Heart left ventricle (tissue), 7 donors: ENCODE results near the genes HOXC4, GPR84, OR10A7, OR6C76, OR6C68 and GDF11.

DNA sequence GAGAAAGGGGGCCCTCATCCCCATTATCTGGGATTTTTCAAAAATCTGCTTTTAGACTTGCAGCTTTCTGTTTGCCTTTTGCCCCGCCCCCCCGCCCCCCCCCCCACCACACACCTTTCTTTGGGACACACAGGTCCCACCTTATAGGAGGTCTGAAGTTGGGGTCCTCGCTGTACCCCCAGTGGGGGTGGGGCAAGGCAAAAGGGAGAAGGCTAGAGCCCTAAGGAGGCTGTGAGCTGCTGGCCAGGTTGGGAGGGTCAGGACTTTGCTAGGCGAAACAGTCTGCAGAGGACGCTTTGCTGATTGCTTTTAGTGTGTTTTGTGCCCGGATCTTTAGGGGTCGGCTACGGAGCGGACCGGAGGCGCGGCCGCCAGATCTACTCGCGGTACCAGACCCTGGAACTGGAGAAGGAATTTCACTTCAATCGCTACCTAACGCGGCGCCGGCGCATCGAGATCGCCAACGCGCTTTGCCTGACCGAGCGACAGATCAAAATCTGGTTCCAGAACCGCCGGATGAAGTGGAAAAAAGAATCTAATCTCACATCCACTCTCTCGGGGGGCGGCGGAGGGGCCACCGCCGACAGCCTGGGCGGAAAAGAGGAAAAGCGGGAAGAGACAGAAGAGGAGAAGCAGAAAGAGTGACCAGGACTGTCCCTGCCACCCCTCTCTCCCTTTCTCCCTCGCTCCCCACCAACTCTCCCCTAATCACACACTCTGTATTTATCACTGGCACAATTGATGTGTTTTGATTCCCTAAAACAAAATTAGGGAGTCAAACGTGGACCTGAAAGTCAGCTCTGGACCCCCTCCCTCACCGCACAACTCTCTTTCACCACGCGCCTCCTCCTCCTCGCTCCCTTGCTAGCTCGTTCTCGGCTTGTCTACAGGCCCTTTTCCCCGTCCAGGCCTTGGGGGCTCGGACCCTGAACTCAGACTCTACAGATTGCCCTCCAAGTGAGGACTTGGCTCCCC lies 1.4 kb downstream of the HOXC6 start:
- PRO-cap, 6 experiments, result no peak in any of the 6 experiments
- RAMPAGE, long total RNA, 2 experiments, result no peak in any of the 2 experiments
- RRBS, result 10% methylated on average over 16 of the region's 46 CpGs

DNA sequence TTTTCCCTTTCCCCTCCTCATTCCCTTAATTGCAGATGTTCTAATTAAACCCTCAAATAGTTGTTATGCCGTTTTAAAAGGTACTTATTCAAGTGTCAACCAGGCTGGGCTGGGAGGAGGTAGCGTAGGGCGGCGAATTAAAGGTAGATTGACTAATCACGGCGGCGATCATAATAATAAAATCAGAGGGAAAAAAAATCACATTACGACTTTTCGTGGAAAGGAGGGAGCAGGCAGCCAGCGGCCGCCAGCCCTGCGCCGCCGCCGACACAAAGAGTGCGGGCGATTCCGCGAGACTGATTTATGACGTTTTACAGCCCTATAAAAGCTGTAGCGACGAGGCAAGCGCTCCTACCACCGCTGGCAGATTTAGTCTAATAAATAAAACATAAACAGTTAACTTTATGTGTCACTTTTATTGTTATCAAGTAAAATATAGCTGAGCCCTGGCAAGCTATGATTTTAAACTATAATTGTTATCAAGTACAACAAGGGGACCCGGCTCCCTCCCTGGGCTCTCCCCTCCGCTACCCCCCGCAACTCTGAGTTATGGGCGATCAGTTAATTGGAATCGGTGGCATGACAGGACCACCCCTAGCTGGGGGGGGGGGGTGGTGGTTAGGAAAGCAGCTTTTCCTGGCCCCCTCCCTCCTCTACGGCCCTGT lies 1.5 kb upstream of the HOXC4 start:
- PRO-cap, 6 experiments, result no peak in any of the 6 experiments
- RAMPAGE, long total RNA, 2 experiments, result no peak in any of the 2 experiments
- RRBS, result no CpG with 5 or more reads among the region's 30 CpGs

- PRO-cap, 6 experiments, result peak in 2 of 6 experiments; most common plus-strand start chr12:54053835 (in 2); most common minus-strand start chr12:54053658 (in 1)
- RAMPAGE, long total RNA, 2 experiments, result no peak in any of the 2 experiments
- RRBS, result 1% methylated on average over 10 of the region's 45 CpGs
Observed at GRCh38 chr12:54053568-54054388, at the start of gene HOXC4. HOXC4 (plus strand) TSS chr12:54053835.

GRCh38 chr12:54080362-54080815 lies 26.8 kb downstream of the HOXC4 start:
- PRO-cap, 6 experiments, result no peak in any of the 6 experiments
- RAMPAGE, long total RNA, 2 experiments, result no peak in any of the 2 experiments
- RRBS, result no CpG with 5 or more reads among the region's 9 CpGs

GRCh38 chr12:54196305-54196799 lies 7.6 kb upstream of the SMUG1 start:
- PRO-cap, 6 experiments, result no peak in any of the 6 experiments
- RAMPAGE, long total RNA, 2 experiments, result no peak in any of the 2 experiments
- RRBS, result no CpG with 5 or more reads among the region's 9 CpGs

- PRO-cap, 6 experiments, result peak in 2 of 6 experiments; most common plus-strand start chr12:54217278 (in 1); most common minus-strand start chr12:54217078 (in 1)
- RAMPAGE, long total RNA, 2 experiments, result no peak in any of the 2 experiments
- RRBS, result 1% methylated on average over 2 of the region's 22 CpGs
Observed at GRCh38 chr12:54216942-54217367, 28.2 kb upstream of the SMUG1 start.

GRCh38 chr12:54364332-54364985 lies at the start of gene GPR84:
GPR84 (minus strand) TSS chr12:54364486.
- PRO-cap, 6 experiments, result no peak in any of the 6 experiments
- RAMPAGE, long total RNA, 2 experiments, result no peak in any of the 2 experiments
- RRBS, result no CpG with 5 or more reads among the region's 5 CpGs

DNA sequence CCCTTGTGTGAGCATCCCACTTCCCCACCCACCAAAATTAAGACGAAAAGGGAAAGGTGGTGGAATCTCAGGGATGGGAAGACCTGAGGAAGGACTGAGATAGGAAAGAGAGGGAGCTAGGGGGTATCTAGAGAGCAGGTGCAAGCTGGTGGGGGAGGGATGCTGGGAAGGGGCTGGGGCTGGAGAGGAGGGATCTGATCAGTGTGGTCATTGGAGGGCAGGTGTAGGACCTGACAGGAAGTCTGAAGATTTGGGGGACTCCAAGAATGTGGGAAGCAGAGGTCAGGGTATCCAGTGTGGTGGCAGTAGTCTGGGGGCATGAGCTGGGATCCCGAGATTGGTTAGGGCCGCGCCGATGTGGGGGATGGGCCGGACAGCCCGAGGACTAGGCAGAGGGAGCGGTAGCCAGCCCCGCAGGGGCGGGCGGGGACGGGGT lies 5.9 kb downstream of the ZNF385A start:
- PRO-cap, 6 experiments, result no peak in any of the 6 experiments
- RAMPAGE, long total RNA, 2 experiments, result no peak in any of the 2 experiments
- RRBS, result 0% methylated on average over 3 of the region's 12 CpGs

GRCh38 chr12:54390033-54390703 lies 5.6 kb upstream of the ZNF385A start:
- PRO-cap, 6 experiments, result no peak in any of the 6 experiments
- RAMPAGE, long total RNA, 2 experiments, result no peak in any of the 2 experiments
- RRBS, result no CpG with 5 or more reads among the region's 8 CpGs

GRCh38 chr12:54401350-54401958 lies 16.9 kb upstream of the ZNF385A start:
- PRO-cap, 6 experiments, result no peak in any of the 6 experiments
- RAMPAGE, long total RNA, 2 experiments, result no peak in any of the 2 experiments
- RRBS, result no CpG with 5 or more reads among the region's 15 CpGs

DNA sequence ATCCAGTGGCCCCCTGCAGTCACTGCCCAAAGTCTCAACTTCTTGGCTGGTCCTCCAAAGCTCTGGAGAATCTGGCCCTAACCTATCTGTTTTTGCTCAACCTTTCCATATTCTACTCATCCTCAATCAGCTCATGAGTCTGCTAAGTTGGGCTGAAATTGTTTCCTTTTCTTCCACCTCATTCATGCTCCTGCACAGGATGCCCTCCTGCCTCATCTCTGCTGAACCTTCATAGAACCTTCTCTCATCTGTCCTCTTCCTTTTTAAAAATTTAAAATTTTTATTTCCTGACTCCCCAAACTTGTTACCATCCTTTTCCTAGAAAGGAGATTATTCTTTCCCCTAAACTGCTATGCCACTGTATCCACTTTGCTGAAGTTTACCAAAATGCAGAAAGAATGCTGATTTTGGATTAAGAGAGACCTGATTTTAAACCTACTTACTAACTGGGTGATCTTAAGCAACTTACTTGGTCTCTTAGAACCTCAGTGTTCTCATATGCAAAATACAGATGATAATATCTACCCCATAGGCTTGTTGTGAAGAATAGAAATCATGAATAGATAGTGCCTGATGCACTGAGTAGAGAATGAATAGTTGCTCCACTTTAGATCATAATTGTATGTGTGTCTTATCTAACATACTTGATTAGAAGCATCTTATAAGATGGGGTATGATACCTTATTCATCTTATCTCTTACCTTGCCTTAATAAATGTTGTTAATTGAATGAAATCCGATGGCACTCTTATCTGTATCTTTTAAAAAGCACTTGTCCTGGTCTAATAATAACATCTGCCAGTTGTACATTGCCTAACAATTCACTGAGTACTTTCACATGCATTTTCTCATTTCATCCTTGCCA lies 12.3 kb downstream of the ITGA5 start:
- PRO-cap, 6 experiments, result no peak in any of the 6 experiments
- RAMPAGE, long total RNA, 2 experiments, result no peak in any of the 2 experiments
- RRBS, result no CpG with 5 or more reads among the region's 1 CpG

- PRO-cap, 6 experiments, result peak in 1 of 6 experiments; most common plus-strand start chr12:54417536 (in 1)
- RAMPAGE, long total RNA, 2 experiments, result no peak in any of the 2 experiments
- RRBS, result no CpG with 5 or more reads among the region's 10 CpGs
Observed at GRCh38 chr12:54416355-54417810, 2.2 kb downstream of the ITGA5 start.

GRCh38 chr12:54429232-54429633 lies 10.2 kb upstream of the ITGA5 start:
- PRO-cap, 6 experiments, result no peak in any of the 6 experiments
- RAMPAGE, long total RNA, 2 experiments, result no peak in any of the 2 experiments
- RRBS, result no CpG with 5 or more reads among the region's 3 CpGs

GRCh38 chr12:54432857-54433195 lies 13.8 kb upstream of the ITGA5 start:
- PRO-cap, 6 experiments, result peak in 2 of 6 experiments; most common plus-strand start chr12:54433042 (in 1); most common minus-strand start chr12:54432948 (in 2)
- RAMPAGE, long total RNA, 2 experiments, result no peak in any of the 2 experiments
- RRBS, result no CpG with 5 or more reads among the region's 4 CpGs

GRCh38 chr12:54546582-54547332 lies 2.6 kb upstream of the PDE1B start:
- PRO-cap, 6 experiments, result no peak in any of the 6 experiments
- RAMPAGE, long total RNA, 2 experiments, result no peak in any of the 2 experiments
- RRBS, result no CpG with 5 or more reads among the region's 5 CpGs

DNA sequence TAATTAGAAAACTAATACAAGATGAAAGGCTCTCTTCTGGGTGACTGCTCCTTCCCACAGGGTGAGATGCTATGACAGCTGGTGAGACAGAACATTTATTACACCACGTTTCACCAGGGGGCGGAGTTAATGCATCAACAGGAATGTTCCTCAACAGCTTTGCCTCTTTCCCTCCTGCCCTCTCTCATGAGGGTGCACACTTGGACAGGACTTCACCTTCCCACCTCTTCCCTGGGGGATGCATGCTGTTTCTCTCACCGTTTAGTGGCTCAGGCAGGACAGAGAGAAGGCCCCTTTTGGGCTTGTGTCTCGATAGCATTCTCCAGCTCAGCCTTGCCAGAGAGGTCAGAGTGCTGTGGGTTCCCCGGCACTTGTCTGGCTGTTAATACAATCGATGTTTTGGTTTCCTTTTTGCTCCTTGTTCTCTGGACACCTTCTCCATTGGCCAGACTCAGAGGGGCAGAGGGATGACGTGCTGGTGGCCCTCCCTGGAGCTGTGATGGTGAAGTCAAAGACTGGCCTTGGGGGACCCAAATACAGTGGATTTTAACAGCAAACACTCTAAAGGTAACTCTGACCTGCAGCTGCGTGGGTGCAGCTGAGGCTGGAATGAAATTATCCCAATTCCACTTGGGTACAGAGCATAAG lies 13.5 kb upstream of the PPP1R1A start:
- PRO-cap, 6 experiments, result no peak in any of the 6 experiments
- RAMPAGE, long total RNA, 2 experiments, result no peak in any of the 2 experiments
- RRBS, result no CpG with 5 or more reads among the region's 8 CpGs

- PRO-cap, 6 experiments, result no peak in any of the 6 experiments
- RAMPAGE, long total RNA, 2 experiments, result no peak in any of the 2 experiments
- RRBS, result no CpG with 5 or more reads among the region's 2 CpGs
Observed at GRCh38 chr12:55220778-55221263, at the start of gene OR10A7. OR10A7 (plus strand) TSS chr12:55221025.

DNA sequence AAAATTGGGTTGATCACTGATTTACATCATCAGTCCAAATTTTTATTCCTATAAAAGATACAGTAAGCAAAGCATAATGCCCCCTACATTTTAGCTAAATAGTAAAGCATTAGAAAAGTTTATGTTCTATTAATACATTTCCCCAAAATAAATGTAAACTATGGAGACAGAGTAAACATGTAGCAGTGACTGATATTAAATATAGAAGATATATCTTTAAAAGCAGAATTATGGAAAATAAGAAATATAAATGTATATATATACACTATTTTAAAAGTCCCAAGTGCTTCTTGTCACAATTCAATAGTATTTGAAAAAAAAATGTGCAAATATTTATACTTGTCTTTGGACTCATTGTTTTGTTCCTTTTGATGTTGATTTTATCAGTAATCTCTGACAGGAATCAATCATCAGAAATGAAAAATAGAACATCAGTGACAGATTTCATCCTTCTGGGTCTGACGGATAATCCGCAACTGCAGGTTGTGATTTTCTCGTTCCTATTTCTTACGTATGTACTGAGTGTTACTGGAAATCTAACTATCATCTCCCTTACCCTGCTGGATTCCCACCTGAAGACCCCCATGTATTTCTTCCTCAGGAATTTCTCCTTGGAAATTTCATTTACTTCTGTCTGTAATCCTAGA lies at the start of gene OR6C76:
TSS of gene OR6C76 (plus strand) at position 417 of the 647 bp plus-strand sequence.
- PRO-cap, 6 experiments, result no peak in any of the 6 experiments
- RAMPAGE, long total RNA, 2 experiments, result no peak in any of the 2 experiments
- RRBS, result no CpG with 5 or more reads among the region's 4 CpGs

DNA sequence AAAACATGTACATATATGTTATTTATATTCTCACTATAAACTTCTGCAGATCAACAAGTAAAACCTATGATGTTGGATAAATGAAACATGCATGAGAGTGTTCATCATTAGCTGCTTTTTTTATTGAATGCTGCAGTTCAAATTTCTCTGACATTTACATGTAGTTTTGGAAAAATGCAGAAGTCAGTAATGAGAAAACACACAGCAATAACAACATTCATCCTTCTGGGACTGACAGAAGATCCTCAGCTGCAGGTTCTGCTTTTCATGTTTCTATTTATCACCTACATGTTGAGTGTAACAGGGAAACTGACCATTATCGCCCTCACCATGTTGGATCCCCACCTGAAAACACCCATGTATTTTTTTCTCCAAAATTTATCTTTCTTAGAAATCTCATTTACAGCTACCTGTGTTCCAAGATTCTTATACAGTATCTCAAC lies at the start of gene OR6C68:
TSS of gene OR6C68 (plus strand) at position 190 of the 443 bp plus-strand sequence.
- PRO-cap, 6 experiments, result no peak in any of the 6 experiments
- RAMPAGE, long total RNA, 2 experiments, result no peak in any of the 2 experiments
- RRBS, result no CpG with 5 or more reads among the region's 1 CpG

DNA sequence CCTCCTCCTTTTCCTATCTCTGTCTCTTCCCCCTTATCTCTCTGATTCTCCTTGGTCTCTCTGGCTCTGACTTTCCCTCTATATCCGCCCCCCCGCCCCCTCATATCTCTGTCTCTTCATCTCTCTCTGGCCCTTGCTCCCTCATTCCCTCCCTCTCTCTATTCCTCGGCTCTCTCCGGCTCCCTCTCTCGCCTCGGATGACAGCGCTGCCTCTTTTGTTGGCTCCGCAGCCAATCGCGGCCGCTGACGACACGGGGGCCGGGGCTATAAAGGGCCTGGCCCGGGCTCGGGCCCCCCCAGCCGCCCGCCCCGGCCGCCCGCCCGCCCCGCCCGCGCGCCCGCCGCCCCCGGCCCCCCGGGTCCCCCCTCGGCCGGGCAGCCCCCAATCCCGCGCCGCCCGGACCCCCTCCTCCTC lies at the start of gene GDF11:
TSS of gene GDF11 (plus strand) at position 299 of the 415 bp plus-strand sequence.
- PRO-cap, 6 experiments, result peak in 6 of 6 experiments; most common plus-strand start position 299 of the sequence (in 5); most common minus-strand start position 190 of the sequence (in 5)
- RAMPAGE, long total RNA, 2 experiments, result no peak in any of the 2 experiments
- RRBS, result 3% methylated on average over 21 of the region's 36 CpGs